ENCODE measurements around a stretch of chr10.

GRCh38 chr10:91243502-91244370 is 23.3 kb downstream of the PCGF5 start:
- RRBS: no CpG with 5 or more reads among the region's 3 CpGs
CAGE:
- cytosol, long polyA plus RNA: no peak
- long polyA plus RNA: no peak
- nucleus, long polyA plus RNA: no peak

DNA sequence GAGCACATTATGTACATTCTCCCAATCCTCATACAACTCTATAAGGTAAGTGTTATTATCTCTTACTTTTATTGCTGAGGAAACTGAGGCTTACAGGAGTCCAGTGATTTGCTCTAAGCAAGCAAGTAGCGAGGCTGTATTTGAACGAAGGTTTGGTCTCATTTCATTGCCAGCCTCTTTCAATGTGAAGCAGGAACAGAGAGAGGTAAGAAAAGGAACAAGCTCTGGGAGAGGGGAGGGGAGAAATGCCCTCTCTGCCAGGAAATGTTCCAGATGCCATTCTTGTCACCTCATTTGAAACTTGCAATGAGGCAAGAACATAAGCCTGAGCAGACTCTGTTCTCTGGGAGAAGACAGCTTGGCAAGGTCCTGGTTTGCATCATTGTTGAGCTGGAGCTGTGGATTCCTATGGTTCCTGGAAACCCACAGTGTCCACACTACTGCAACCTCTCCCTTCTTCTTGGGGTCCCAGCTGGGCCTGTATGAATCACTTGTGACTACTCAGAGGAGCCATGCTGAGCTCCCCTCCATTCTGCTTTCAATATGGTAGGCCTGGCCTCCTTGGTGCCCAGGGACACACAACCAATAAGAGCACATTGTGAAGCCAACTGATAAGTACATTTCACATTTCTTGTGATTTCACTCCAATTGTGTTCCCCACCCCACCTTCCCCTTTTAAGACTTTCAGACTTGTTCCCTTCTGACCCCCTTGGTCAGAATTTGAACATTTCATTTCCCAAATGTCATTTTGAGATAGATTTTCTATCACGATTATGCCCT is 60.8 kb upstream of the HECTD2 start:
- RRBS: no CpG with 5 or more reads among the region's 3 CpGs
CAGE:
- cytosol, long polyA plus RNA: no peak
- long polyA plus RNA: no peak
- nucleus, long polyA plus RNA: no peak

GRCh38 chr10:91581825-91582688 is 50.8 kb downstream of the PPP1R3C start:
- RRBS: no CpG with 5 or more reads among the region's 4 CpGs
CAGE:
- cytosol, long polyA plus RNA: no peak
- long polyA plus RNA: no peak
- nucleus, long polyA plus RNA: no peak

- RRBS: no CpG with 5 or more reads among the region's 4 CpGs
CAGE:
- cytosol, long polyA plus RNA: no peak
- long polyA plus RNA: no peak
- nucleus, long polyA plus RNA: no peak
Measured at GRCh38 chr10:91627892-91628448, 4.9 kb downstream of the PPP1R3C start.

- RRBS: no CpG with 5 or more reads among the region's 4 CpGs
CAGE:
- cytosol, long polyA plus RNA: no peak
- long polyA plus RNA: no peak
- nucleus, long polyA plus RNA: no peak
Measured at GRCh38 chr10:91712023-91712658, 79.3 kb upstream of the PPP1R3C start.

DNA sequence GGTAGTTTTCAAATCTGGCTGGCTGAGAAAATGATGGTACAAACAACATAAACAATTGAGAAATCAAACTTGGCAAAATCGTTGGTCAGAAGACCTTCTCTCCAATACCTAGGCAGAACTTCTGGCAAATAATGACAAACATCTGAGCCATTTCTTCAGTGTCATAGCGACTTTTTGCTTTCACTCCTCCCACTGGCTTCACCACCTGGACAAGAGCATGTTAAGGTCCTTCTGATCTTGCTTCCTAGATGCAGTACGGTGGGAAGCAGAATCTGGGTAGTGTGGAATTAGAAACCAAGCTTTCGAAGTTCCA is 360 bp upstream of the BTAF1 start:
- RRBS: no CpG with 5 or more reads among the region's 4 CpGs
CAGE:
- cytosol, long polyA plus RNA: no peak
- long polyA plus RNA: no peak
- nucleus, long polyA plus RNA: no peak

GRCh38 chr10:91924981-91925239 is 1.3 kb downstream of the BTAF1 start:
- RRBS: no CpG with 5 or more reads among the region's 2 CpGs
CAGE:
- cytosol, long polyA plus RNA: no peak
- long polyA plus RNA: no peak
- nucleus, long polyA plus RNA: no peak

GRCh38 chr10:91935359-91935837 is 11.8 kb downstream of the BTAF1 start:
- RRBS: no CpG with 5 or more reads among the region's 8 CpGs
CAGE:
- cytosol, long polyA plus RNA: no peak
- long polyA plus RNA: no peak
- nucleus, long polyA plus RNA: start-site peak on the plus strand at chr10:91935730-91935738, 29 and 32 reads in 2 replicates

- RRBS: no CpG with 5 or more reads among the region's 5 CpGs
CAGE:
- cytosol, long polyA plus RNA: no peak
- long polyA plus RNA: no peak
- nucleus, long polyA plus RNA: no peak
Measured at GRCh38 chr10:92151871-92152422, 138.9 kb downstream of the CPEB3 start.

DNA sequence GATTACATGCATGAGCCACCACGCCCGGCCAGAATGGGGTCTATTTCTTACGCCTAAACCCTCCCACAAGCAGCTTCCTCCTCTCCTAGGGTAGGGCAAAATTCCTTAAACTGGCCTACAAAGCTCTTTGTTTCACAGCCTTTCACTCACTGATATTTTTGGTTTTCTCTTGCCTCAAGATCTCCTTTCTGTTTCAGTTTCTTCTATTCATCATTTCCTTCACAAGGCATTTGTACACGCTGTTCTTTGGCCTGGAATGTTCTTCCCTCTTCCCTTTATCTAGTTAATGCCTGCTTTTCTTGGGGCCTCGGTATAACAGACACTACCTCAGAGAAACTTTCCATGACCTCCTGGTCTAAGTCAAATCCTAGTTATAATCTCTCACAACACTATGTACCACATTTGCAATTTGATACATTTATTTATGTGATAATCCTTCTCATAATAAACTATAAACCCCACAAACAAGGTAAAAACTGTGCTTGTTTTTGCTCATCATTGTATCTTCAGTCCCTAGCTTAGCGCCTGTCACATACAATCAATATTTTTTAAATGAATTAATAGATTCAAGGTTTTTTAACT is 6.5 kb downstream of the CPEB3 start:
- RRBS: no CpG with 5 or more reads among the region's 6 CpGs
CAGE:
- cytosol, long polyA plus RNA: no peak
- long polyA plus RNA: no peak
- nucleus, long polyA plus RNA: no peak

GRCh38 chr10:92648747-92649235 is 41.0 kb upstream of the HHEX start:
CAGE:
- cytosol, long polyA plus RNA: no peak
- long polyA plus RNA: no peak
- nucleus, long polyA plus RNA: no peak

DNA sequence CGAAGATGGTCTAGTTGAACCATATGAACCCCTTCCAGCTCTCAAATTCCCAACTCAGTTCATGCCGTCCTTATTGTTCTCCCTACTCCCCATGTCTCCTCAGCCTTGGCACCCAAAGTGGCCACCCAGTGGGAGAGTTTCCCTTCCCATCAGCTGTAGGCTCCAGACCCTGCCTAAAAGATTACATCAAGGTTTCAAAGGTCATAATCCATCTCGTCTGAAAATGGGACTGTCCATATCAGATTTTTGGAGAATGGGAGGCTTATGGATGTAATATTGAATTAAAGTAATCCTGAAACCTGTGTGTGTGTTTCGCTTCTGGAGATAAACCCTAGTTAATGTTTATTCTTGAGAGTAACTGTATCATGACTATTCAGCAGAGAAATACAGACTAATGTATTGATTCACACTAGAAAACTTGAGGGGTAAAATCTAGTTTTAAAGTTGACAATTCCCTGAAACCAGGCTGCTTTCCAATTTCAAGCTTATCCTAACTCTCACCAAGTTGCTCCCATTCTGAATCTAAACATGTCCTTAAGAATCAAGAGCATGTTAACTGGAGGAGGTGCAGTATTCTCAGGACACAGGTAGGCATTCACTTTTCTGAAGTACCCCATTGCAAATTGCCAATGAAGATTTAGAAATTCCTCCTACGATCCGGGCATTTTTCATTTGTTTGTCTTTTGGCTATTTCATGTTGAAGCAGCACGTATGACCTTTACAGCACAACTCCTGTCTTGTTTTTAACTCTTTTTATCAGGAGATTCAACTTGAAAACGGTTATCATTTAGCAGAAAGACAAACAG is 7.5 kb downstream of the HHEX start:
- RRBS: no CpG with 5 or more reads among the region's 8 CpGs
CAGE:
- cytosol, long polyA plus RNA: no peak
- long polyA plus RNA: no peak
- nucleus, long polyA plus RNA: no peak

GRCh38 chr10:92756043-92756936 is 66.5 kb downstream of the HHEX start:
- RRBS: no CpG with 5 or more reads among the region's 10 CpGs
CAGE:
- cytosol, long polyA plus RNA: no peak
- long polyA plus RNA: no peak
- nucleus, long polyA plus RNA: no peak

GRCh38 chr10:92901699-92902197 is 53.4 kb downstream of the EXOC6 start:
- RRBS: no CpG with 5 or more reads among the region's 5 CpGs
CAGE:
- cytosol, long polyA plus RNA: no peak
- long polyA plus RNA: no peak
- nucleus, long polyA plus RNA: no peak

GRCh38 chr10:93181149-93181802 is 107.6 kb downstream of the CYP26A1 start:
- RRBS: no CpG with 5 or more reads among the region's 6 CpGs
CAGE:
- cytosol, long polyA plus RNA: no peak
- long polyA plus RNA: no peak
- nucleus, long polyA plus RNA: no peak

GRCh38 chr10:93272841-93273326 is 199.2 kb downstream of the CYP26A1 start:
- RRBS: no CpG with 5 or more reads among the region's 5 CpGs
CAGE:
- cytosol, long polyA plus RNA: no peak
- long polyA plus RNA: no peak
- nucleus, long polyA plus RNA: no peak

- RRBS: no CpG with 5 or more reads among the region's 12 CpGs
CAGE:
- cytosol, long polyA plus RNA: no peak
- long polyA plus RNA: no peak
- nucleus, long polyA plus RNA: no peak
Measured at GRCh38 chr10:93386475-93387220, 95.5 kb downstream of the MYOF start.

- RRBS: no CpG with 5 or more reads among the region's 5 CpGs
CAGE:
- cytosol, long polyA plus RNA: no peak
- long polyA plus RNA: no peak
- nucleus, long polyA plus RNA: no peak
Measured at GRCh38 chr10:93751813-93752297, 5.9 kb upstream of the LGI1 start.

GRCh38 chr10:94268659-94269182 is 94.0 kb downstream of the NOC3L start:
- RRBS: no CpG with 5 or more reads among the region's 8 CpGs
CAGE:
- cytosol, long polyA plus RNA: no peak
- long polyA plus RNA: no peak
- nucleus, long polyA plus RNA: no peak

DNA sequence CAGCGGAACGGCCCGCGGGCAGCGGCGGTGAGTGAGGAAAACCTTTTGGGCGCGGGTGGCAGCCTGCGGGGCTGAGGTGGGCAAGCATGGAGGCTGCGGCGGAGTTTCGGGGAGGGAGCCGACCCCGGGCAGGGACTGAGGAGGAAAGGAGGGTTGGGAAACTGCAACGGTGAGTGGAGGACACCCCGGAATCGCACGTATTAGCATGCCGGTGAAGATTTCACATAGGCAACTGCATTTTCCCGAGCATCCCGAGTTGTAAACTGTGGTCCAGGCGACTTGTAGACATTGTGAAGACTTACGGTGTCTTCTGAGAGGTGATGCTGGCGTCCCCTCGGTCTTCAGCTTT is 312 bp downstream of the HELLS start:
- RRBS: 1% methylated on average over 3 of the region's 25 CpGs
CAGE:
- cytosol, long polyA plus RNA: no peak
- long polyA plus RNA: no peak
- nucleus, long polyA plus RNA: no peak